ENCODE measurements around the gene GPR146.

DNA sequence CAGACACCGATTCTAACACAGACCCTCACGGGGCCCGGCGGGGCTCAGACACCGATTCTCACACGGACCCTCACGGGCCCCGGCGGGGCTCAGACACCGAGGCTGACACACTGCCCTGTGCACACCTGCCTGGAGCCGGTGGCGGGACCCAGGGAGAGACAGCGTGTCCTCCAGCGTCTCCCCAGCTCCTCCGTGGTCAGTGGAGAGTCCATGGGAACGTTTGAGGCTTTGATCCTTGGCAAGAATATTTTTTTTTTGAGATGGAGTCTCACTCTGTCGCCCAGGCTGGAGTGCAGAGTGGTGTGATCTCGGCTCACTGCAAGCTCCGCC, 32.5 kb upstream of the FAM20C start:
- PRO-cap: no peak

- PRO-cap: no peak
Measured at GRCh38 chr7:188107-188407, 4.3 kb upstream of the FAM20C start.

GRCh38 chr7:319572-319854, 29.5 kb downstream of the FOXL3 start:
- PRO-cap: no peak

- PRO-cap: no peak
Measured at GRCh38 chr7:333495-333892, 43.5 kb downstream of the FOXL3 start.

- PRO-cap: no peak
Measured at GRCh38 chr7:511901-512566, 7.6 kb downstream of the PDGFA start.

GRCh38 chr7:520563-520841, 856 bp upstream of the PDGFA start:
- PRO-cap: no peak

DNA sequence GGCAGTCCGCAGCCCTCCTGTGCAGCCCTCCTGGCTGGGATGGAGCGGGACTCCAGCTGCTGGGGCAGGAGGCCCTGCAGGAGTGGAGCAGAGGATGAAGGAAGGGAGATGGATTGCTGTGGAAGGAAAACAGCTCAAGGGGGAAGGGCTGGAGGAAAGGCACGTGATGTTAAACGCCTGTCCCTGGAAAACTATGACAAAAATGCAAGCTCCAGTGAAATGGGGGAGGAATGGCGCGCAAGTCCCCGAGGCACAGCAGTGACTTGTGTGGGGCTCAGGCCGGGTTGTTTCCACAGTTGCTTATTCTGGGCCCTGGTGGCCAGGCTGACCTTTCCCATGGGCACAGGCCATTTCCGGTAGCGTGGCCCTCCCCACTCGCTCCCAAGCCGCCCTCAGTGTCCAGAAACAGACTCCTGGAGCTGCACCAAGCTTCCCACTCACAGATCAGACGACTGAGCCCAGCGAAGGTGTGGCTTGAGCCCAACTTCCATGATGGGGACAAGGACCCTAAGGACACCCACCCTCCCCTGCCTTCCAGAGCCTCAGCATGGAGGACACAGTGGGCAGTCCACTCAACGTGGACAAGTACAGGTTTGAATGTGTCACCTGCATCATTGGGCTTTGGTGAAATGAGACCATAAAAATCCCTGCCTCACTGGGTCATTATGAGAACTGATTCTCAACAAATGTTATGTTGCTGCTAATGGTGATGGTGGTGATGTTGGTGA, 68.2 kb upstream of the PDGFA start:
- PRO-cap: no peak

- PRO-cap: bidirectional peak, plus-strand start at chr7:604661, minus-strand start at chr7:604488
Measured at GRCh38 chr7:604144-605182, 84.8 kb upstream of the PDGFA start.

DNA sequence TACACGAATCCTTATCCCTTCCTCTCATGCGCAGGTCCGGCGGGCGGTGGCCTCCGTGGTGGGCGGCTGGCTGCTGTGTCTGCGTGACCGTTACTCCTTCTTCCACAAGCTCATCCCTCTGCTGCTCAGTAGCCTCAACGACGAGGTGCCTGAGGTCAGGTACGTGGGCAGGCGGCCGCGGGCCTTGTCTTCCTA, 13.6 kb upstream of the PRKAR1B start:
- PRO-cap: no peak

DNA sequence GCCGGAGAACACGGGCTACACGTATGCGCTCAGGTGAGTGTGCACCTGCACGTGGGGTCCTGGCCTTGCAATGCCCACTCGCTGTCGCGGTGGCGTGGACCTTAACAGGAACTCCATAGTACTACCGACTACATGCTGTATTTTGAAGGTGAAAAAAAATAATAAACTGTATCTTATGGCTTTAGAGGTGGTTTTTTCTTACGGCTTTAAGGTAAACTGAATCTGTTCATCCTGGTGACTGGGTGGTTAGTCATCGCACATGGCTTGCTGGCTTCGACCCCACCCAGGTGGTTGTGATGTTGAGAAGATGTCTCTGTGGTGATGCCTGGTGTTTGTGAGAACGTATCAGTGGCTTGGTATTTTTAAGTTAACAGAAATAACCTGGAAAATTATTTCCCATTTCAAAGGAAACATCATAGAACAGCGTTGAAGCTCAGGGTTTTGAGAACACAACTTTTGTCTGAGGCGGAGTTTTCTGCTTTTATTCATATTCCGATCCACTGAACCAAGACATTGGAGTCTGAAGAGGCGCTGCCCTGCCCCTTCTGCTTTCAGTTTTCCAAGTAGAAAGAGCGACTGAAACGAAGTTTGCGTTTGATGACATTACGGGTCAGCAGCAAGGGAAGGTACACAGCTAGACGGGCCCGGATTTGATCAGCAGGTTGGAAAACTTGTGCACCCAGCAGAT, 437 bp downstream of the SUN1 start:
- PRO-cap: no peak

DNA sequence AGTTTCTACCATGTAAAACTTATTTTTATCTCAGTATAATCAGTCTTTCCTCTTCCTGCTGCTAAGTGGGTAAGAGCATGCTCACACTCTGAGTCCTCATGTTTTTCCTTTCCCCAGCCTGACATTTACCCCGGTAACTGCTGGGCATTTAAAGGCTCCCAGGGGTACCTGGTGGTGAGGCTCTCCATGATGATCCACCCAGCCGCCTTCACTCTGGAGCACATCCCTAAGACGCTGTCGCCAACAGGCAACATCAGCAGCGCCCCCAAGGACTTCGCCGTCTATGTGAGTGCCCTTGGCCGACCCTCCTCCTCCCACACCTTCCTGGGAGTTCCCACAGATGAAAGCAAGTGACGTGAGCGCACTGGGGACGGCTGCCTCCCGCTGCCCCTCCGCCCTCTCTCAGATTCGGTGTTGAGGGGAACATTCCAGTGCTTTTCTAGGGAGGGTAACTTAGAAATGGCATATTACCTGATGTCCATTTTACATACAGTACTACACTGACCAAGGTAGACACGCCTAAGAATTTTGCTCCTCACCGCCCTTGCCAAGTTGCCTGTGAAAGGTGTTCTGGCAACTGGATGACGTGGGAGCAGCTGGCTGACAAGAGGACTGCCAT, 7.0 kb upstream of the GET4 start:
- PRO-cap: no peak

- PRO-cap: no peak
Measured at GRCh38 chr7:873707-874540, 2.4 kb upstream of the GET4 start.

GRCh38 chr7:876985-877618, 748 bp downstream of the GET4 start:
- PRO-cap: no peak

DNA sequence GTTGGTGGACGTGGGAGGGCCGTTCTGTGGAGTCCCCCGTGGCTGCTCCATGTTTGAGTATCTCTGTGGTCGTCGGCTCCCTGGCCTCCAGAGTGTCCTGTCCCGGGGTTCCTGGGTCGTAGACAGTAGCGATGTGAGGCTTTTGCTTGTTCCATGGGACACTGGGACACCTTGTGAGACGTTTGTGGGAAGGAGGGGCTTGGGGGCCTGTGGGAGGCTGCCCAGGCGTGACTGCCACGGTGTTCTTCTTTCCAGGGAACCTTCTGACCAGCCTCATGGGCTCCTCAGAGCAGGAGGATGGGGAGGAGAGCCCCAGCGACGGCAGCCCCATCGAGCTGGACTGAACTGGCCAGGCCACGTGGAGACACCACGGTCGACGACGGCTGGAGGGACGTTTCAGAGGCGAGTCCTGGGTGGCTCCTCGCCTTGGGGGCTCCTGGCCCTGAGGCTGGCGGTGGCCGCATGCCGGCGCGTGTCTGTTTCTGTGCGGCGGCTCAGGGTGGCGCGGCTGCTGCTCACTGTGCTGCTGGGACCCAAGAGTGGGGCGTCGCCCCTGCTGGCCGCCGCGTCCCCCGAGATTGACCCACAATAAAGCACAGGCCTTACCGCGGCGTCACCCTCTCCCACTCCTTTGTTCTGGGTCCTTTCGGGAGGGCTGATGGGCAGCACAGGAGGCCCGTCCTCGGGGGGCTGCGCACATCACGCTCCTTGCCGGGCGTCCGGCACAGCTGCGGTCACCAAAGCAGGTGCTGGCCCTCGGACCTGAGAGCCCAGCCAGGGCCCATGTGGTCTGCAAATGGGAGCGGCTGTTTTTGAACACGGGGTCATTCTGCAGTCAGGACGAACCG, 18.9 kb downstream of the GET4 start:
- PRO-cap: no peak

DNA sequence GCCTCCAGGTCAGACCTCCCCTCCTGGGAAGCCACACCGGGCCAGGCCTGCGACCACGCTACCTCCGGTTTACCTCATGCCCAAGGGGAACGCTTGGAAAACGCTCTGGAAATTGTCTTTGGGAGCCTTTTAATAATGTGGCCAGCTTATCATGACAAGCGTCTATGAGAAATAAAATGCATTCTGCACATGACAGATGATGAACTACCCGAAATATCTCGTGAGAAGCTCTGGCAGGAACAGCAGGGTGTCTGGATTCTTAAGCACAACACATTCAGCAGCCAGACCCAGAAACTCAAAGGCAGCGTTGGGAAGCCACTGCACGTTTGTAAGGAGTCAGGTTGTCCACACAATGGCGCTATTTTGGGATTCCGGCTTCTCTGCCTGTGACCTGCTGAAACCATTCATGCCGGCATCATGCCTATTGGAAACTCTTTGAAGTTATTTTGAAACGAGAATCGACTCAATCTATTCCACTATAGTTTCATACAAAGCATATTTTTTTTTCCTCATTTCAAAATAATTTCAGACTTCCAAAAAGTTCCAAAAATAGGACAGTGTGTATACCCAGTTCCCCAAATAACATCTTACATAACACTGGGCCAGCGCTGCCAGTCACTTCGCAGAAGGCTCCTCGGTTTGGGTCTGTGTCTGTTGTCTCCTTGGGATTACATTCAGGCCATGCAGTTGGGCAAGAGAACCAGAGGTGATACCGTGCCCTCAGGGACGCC, 10.4 kb upstream of the ADAP1 start:
- PRO-cap: no peak

DNA sequence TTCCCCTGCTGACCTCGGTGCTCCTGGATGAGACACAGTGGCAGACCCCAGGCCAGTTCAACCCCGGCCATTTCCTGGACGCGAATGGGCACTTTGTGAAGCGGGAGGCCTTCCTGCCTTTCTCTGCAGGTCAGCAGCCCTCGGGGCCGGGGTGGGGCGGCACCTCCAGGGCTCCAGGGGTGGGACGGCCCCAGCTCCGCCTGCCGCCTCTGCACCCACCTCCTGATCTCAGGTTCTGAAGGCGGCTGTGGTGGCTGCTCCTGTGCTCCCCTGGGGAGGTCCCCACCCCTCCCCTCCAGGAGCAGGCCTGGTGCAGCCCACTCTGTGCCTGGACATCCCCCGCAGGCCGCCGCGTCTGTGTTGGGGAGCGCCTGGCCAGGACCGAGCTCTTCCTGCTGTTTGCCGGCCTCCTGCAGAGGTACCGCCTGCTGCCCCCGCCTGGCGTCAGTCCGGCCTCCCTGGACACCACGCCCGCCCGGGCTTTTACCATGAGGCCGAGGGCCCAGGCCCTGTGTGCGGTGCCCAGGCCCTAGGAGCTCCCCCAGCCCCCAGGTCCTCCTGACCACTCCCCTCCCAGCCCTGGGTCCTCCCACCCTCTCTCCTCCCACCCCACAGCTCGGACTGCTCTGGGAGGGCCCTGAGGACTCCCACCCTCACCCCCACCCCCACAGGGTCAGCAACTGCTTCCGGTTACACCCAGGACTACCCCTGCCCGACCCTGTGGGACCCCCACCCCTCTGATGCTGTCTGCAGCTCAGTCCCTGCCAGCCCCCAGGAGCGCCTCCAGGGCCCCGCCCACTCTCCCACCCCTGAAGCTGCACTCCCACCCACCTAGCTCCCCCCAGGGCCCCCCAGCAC, 5.5 kb downstream of the CYP2W1 start:
- PRO-cap: no peak

DNA sequence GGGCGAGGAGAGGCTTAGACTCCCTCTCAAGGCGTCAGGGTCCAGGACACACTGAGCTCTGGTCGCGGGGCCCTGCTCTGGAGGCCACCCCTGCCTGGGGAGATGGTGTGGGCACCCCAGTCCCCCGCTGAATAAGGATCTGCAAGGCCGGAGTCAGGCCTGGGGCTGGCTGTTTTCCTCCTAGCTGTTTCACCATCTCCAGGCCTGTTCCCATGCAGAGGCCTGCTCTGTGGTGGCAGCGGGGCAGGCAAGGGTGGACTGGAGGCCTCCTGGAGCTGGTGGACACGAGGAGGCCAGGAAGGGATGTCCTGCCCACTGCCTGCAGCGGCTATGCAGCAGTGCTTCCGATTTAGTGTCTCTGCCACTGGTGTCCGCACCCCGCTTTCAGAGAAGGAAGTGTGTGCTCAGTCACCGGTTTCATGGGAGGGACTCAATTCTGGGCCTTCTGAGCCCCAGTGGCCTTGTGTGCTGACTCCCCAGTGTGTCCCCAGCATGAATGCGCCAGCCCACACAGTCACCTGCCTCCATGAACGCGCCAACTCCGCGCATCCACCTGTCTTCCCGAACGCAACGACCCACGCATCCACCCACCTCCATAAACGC, 14.6 kb upstream of the GPR146 start:
- PRO-cap: no peak

GRCh38 chr7:1043948-1045262, at the start of gene GPR146:
Gene GPR146, plus strand, starts transcription at chr7:1044546.
- PRO-cap: unidirectional peak, minus-strand start at chr7:1044417

- PRO-cap: no peak
Measured at GRCh38 chr7:1076364-1077044, 11.4 kb upstream of the GPER1 start.

DNA sequence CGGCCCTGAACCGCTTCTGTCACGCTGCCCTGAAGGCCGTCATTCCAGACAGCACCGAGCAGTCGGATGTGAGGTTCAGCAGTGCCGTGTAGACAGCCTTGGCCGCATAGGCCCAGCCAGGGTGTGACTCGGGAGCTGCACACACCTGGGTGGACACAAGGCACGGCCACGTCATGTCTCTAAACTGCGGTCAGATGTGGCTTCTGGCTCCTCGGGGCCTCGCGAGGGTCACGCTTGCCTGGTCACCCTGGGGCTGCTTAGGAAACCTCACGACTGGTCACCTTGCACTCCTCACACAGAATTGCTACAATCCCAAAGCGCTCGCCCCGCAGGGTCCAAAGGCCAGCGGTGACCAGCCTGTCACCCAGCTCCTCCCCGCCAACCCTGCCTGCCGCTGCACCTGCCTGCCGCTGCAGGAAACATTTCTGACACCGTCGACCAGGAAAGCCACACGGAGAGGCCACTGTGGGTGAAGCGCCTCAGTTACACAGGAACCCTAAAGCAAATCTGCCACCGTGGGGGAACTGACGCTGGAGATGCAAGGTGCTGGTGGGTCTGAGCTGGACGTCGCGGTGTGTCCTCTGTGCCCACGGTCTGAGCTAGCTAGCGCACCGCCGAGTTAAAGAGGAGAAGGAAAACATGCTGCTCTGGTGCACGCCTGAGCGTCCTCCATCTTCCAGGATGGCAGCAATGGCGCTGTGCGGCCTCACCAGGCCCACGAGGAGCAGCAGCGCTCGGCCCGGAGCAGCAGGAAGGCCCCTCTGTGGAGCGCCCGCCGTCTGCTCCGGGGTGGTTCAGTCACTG, 5.1 kb downstream of the GPER1 start:
- PRO-cap: no peak